NT2/D1 (cell line): ENCODE measurements around the gene SLC7A14.

DNA sequence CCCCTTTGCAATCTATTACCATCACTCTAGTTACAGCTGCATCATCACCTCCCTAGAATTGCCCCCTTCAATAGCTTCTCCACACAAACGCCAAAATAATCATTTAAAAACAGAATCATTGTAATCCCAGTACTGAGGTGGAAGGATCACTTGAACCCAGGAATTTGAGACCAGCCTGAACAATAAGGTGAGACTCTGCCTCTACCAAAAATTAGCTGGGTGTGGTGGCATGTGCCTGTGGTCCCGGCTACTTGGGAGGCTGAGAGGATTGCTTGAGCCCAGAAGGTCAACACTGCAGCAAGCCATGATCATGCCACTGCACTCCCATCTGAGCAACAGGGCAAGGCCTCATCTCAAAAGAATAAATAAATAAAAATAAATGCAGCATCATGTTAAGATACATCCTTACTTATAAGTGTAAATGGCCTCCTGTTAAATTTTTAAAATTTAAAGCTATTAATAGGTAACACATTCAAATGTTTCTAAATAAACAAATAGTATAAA lies 356.2 kb downstream of the MECOM start:
- RRBS, 2 experiments: no CpG with 5 or more reads among the region's 2 CpGs

GRCh38 chr3:169307743-169308454 lies 355.6 kb downstream of the MECOM start:
- RRBS, 2 experiments: no CpG with 5 or more reads among the region's 3 CpGs

DNA sequence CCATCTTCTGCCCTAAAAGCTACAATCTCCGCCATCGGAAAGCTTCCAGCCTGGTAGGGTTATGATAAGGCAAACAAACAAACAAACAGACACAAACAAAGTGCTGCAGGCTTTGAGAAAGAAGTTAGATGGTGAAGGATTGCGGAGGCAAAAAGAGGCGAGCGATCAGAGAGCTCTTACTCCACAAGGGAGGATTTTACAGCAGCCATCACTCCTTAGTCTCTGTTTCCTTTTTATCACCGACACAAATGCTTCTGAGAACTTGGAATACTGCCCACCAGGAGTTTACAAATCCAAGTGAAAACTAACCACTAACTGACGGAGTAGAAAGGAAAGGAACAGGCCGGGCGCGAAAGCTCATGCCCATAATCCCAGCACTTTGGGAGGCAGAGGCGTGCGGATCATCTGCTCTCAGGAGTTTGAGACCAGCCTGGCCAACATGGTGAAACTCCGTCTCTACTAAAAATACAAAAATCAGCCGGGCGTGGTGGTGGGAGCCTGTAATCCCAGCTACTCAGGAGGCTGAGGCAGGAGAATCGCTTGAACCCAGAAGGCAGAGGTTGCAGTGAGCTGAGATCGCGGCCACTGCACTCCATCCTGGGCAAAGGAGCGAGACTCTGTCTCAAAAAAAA lies 35.5 kb upstream of the GPR160 start:
- RRBS, 2 experiments: no CpG with 5 or more reads among the region's 19 CpGs

DNA sequence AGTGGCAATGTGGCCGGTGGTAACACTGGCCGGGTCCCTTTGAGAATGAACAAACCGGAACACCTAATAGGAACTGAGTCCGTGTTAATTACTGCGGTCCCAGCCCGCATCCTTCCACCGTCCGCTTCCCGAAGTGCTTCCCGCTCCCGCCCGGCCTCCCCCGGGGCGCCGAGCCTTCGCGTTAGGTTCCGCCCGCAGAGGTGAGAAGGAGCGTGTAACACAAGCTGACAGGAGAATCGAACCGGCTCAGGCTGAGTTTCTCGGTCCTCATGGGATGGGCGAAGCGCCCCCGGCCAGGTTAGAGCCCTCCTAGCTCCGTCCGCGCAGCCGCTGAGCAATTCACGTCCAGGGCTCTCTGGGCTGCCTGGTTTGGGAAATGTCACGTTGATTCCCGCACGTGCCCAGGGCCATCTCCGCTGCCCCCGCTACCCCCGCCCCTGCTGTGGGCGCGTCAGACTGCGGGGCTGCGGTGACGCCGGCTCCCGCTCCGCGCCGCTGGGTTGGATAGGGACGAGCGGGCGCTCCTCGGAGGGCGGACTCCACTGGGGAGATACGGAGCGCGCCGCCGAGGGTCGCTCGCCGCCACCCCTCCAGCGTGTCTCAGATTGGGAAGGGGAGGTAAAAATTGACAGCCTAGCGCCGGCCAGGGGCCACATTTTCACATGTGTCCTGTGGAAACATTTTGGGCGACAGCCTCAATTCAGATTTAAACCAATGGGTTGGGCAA lies 998 bp downstream of the CLDN11 start:
- RRBS, 2 experiments: 31 to 42% methylated on average over 22 of the region's 64 CpGs

- RRBS, 2 experiments: no CpG with 5 or more reads among the region's 1 CpG
Measured at GRCh38 chr3:170490932-170491173, 72.2 kb downstream of the CLDN11 start.

DNA sequence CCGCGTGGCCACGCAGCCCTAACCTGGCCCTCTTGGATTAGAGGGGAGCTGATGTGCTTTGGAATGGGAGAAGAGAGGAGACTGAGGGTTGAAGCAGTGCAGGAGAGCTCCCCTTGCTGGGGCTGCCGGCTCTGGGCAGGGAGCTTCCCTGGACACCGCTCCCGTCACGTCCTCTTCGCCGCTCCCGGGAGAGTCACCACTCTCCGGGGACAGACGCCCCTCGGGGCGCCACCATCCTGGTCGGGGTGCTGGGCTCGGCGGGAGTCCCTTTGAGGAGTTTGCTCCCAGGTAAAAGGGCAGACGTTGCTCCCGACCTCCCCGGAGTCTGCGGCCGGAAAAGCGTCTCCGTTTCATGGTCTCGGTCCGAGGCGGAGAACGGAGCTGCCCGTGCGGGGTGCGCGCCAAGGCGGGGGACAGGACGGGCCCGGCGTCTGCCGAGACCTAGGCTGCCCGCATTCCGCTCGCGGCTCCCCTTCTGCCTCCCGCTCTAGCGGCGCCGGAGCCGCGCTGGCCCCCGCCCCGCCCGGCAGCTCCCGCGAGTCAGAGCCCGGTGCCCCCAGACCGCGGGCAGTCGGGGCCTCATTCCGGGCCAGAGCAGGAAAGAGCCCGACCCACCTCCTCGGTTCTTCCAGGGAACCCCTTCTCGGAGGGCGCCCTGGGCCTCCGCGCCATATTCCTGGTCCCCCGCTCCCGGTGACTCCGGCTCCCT lies 621 bp downstream of the SLC7A14 start:
- RRBS, 2 experiments: 1 to 2% methylated on average over 31 to 42 of the region's 66 CpGs

DNA sequence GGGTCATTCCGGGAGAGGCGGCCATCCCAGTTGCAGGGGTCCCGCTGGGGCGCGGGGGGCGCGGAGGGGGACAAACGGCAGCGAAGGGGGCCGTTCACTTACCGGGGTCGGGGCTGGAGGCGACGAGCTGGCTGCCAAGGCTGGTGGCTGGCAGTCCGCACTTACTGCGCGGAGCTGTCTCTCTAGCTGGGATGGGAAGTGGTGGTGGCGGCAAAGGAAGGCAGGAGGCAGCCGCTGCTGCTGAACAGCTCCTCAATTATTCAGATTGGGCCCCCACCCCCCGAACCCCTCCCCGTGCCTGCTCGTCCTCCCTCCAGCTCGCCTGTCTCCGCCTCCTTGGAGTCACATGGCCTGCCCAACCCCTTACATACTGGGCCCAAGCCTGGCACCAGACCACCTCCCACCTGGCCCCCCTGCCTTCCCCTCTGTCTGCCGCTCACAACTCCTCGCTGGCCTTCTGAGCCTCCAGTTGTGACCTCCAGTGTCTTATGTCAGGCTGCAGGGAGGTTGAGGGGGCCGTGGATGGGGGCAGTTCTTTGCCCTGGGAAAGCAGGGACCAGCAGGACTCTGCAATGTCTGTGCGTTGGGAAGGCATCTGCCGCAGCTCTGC lies at the start of gene SLC7A14:
TSS of gene SLC7A14 (minus strand) at position 267 of the 610 bp plus-strand sequence.
- RRBS, 2 experiments: 1% methylated on average over 7 of the region's 29 CpGs

- RRBS, 2 experiments: no CpG with 5 or more reads among the region's 3 CpGs
Measured at GRCh38 chr3:170643080-170643762, 57.3 kb upstream of the SLC7A14 start.

DNA sequence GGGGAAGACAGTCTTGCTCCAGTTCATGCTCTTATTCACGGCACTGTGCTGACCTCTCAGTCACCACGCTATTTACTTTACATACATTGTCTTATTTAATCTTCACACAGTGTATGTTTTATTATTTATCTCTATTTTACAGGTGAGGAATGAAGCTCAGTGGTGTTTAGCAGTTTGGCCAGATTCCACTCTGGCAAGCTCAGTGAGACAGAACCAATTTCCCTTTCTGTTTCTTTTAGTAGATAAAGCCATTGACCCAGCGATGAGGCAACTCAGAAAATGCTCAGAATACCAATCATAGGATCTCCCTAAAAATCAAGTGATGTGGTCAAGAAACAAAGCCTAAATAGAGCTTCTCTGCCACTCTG lies 110.0 kb downstream of the RPL22L1 start:
- RRBS, 2 experiments: no CpG with 5 or more reads among the region's 3 CpGs

DNA sequence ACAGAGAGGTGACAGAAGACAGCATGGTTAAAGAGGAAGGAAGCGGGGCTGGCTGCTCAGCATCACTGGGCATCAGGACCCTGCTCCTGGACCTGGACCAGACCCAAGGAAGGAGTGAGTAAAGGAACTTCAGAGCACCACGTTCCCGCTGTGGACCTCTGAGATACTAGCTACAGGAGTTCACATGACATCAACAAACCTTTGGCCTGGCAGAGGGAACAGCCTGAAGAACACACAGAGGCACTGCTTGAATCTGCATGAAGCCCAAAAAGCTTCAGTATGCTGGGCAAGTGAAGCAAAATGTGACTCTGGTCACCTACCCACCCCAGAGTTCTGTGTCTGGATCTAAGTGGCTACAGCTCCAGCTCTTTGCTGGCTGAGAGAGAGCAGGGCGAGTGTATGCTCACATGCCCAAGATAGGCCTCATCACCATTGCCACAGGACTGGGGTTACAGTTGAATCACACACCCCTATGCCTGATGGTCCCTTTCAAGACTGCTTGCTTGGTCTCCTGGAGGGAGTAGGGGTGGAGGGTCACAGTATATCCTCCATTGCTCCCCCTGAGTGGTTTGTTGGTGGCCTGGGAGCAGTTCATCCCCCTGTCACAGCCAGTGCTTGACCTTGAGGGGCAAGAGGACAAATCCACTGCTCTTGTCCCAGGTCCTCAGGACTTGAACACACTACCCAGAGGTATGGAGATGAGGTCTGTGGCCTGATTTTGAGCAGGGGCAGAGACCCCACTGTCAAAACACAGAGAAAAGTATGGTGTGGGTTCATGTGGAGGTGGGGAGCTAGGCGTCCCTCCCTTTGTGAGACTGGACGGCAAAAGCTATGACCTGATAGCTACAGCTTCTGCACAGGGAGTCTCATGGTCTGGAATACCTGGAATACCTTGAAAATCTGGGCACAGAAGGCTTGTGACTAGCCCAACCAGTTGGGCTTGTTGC lies 37.9 kb downstream of the SLC2A2 start:
- RRBS, 2 experiments: no CpG with 5 or more reads among the region's 6 CpGs

DNA sequence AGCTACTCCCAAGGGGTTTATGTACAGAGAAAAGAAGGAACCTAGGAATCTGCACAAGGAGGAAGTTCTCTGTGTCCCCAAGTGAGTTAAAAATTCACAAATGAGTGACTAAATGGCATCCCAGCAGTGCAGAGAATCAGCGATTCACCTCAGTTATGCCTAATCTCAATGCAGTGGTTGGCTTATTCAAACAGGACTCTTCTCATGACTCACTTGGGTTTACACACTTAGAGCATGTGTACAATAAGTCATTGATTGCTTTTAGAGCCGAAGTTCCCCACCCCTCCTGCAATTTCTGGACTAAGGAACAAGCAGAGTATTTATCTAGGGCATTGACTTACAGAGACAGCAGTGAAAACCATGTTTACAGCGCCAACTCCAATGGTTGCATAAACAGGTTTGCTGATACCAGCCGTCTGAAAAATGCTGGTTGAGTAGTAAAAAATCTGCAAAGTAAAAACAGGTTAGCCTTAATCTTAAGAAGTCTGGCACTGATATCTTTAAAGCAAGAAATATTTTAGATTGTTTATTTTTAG lies 24.2 kb downstream of the SLC2A2 start:
- RRBS, 2 experiments: no CpG with 5 or more reads among the region's 4 CpGs

- RRBS, 2 experiments: no CpG with 5 or more reads among the region's 4 CpGs
Measured at GRCh38 chr3:171013669-171014363, 12.7 kb downstream of the SLC2A2 start.

- RRBS, 2 experiments: no CpG with 5 or more reads among the region's 2 CpGs
Measured at GRCh38 chr3:171045533-171045738, 18.9 kb upstream of the SLC2A2 start.

GRCh38 chr3:171295979-171296381 lies 164.2 kb downstream of the TNIK start:
- RRBS, 2 experiments: no CpG with 5 or more reads among the region's 1 CpG

DNA sequence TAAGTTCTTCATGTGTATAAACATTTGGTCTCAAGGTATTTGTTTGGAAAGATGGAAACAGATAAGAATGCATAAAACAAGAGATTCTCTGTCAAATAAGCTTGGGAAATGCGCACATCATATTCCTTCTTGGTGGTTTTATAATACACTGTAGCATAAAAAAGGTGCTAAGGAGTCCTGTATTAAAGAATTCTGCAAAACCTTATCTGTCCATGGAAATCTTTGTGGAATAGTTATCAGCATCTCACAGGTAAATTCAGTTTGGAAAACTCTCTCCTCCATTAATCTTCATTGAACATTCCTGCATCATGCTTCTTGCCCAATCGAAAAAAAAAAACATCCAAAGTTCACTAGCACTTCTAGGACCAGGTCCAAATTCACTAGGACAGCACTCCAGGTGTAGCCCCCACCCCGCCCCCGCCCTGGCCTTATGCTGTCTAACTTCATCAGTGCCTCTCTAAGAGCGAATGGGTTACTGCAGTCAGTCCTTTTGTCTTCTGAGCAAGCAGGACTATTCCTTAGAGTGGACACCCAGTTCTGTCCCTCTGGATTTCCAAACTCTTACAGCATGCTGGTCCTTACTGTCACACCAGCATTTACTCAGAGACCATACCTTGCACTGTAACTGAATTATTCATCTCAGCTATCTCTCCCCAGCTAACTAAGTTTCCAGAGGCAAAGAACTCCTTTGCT lies 138.6 kb downstream of the PLD1 start:
- RRBS, 2 experiments: no CpG with 5 or more reads among the region's 5 CpGs

DNA sequence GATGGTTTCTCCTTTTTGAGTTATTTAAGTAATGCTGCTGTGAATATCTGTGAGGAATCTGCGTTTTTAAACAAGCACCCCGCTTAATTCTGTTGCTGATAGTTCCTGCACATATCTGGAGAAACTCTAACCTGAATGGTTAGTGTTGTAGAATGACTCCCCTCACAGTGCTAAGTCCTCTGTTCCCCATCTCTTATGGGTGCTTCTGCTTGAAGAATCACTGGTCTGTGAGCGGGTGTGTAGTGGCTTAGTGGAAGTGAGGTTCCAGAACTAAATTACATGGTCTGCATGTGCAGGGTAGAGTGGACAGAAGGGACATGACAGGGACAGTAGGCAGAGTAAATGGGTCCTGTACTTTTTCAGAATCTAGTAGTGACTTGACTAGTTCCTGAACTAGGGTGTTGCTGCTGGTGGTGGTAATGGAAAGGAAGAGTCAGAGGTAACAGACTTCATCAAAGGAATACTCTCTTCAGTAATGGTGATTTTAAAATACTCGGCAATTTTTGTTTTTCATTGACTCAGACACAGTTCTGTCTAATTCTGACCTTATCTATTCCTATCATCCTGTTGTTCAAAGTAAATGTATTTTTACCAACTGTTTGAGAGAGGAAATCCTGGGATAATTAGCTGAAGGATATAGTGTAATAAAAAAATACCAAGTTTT lies 55.3 kb downstream of the FNDC3B start:
- RRBS, 2 experiments: no CpG with 5 or more reads among the region's 4 CpGs

DNA sequence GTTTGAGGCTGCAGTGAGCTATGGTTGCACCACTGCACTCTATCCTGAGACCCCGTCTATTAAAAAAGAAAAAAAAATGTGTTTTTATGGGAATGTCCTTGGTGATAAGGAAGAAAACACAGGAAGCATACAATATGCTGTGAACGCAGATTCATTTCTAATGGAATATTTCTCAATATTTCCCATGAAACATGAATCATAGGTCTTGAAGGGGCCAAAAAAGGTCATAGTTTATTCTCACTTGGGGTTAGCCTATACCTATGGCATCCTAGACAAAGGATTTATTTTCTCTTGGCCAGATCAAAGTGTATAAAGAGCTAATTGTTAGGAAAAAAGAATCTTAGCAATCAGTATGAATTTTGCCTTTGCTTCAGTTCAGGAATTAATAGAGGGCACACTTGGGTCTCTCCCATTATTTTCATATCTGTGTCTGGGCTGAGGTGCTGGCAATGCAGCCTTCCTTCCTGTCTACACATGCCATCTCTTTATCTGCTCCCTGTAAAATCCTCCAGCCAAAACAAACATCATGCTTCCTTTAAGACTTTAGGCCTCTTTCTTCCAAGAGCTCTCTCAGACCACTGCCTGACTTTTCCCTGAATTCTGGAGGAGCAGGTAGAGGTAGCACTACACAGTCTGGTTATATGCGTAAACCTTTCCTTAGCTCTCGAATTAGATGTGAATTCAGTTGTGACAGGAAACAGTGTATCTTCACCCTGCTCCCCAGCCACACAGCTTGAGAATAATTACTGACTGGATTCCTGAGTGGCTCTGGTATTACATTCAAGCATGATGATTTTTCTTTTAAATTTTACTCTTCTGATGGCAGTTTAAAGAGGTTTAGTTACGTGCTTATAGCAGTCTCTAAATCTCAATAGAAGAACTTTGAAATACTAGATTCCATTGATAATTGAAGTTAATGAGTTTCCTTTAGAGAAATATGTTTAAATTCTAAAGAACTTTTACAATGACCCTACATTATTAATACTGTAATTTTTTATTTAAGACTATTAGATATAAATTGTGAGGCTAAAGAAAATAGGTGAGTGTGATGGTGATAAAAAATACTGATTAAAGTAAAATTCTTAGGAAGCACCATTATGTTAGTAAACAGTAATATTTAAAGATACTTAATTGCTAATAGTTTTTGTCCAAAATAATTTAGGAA lies 98.6 kb downstream of the FNDC3B start:
- RRBS, 2 experiments: no CpG with 5 or more reads among the region's 5 CpGs

DNA sequence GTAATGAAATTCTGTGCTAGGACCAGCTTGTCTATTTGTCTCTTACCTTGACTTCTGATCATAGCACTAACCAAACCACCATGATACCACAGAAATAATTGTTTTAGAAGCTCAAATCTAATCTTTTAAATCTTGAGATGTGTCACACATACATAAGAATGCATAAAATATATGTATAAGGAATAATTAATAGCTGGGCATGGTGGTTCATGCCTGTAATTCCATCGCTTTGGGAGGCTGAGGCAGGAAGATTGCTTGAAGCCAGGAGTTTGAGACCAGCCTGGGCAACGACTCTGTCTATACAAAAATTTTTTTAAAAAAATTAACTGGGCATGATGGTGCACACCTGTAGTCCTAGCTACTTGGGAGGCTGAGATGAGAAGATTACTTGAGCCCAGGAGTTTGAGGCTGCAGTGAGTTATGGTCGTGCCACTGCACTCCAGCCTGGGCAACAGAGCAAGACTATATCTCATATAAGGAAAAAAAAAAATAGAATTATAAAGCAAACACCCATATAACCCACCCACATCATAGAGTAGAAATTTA lies 123.5 kb downstream of the FNDC3B start:
- RRBS, 2 experiments: no CpG with 5 or more reads among the region's 3 CpGs

DNA sequence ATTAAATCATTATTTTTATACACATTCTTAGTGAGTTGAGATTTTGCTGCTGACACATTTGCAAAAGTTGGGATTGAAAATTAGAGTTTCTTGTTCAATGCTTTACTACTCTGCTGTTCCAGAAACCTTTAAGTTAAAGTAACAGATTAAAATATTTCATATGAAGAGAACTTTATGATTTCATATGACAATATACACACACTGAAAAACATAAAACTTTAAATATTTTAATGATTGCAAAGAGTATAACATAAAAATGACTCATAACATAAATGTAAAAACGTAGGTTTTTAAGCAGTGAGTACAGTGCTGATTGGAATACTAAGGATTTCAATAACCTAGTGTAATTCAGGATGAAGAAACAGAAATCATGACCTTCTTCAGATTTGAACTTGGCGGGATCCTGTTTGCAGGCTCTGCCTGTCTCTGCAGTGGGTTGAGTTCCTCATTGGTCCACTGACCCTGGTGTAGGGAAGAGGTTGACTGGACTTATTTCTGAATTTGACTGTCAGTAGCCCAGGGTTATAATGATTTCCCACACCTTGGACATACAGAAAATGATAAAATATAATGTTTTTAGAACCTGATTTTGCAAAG lies 171.6 kb downstream of the FNDC3B start:
- RRBS, 2 experiments: no CpG with 5 or more reads among the region's 2 CpGs

GRCh38 chr3:172258051-172258601 lies 190.1 kb downstream of the GHSR start:
- RRBS, 2 experiments: no CpG with 5 or more reads among the region's 8 CpGs